Colonic mucosa (tissue), 1 donor: ENCODE results near the gene OTOS.

GRCh38 chr2:238905755-238906609 is 58.1 kb downstream of the TWIST2 start:
- PRO-cap = no peak

DNA sequence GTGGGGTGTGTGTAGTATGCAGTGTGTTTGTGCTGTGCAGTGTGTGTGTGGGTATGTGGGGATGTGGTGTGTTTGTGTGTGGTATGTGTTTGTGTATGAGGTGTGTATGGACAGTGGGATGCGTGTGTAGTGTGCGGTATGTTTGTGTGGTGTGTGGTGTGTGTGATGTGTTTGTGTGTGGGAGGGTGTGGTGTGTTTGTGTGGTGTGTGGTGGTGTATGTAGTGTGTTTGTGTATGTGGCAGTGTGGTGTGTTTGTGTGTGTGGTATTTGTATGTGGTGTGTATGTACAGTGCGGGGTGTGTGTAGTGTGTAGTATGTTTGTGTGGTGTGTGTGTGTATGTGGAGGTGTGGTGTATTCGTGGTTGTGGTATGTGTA is 60.8 kb downstream of the TWIST2 start:
- PRO-cap = no peak

- PRO-cap = no peak
Observed at GRCh38 chr2:239025150-239025954, 177.5 kb downstream of the TWIST2 start.

DNA sequence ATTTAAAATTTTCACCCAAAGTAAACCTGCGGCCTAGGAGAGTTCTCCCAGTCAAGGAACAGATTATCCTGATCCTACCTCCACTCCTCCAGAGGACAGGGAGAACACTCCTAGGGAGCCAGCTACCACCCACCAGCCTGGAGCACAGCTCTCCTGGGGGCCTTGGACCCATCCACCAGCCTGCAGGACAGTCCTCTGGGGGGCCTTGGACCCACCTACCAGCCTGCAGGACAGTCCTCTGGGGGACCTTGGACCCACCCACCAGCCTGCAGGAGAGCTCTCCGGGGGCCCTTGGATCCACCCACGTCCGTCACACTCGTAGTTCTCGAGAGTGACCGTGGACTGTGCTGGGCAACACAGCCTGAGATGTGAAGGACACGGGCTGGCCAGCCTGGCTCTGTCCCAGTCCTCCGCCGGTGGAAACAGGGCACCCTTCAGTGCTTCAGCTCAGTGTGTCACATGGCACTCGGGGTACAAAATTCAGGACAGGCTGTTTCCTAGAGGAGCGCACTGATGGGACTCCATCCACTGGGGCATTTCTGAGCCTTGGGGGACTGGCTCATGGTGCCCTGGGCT is 211.9 kb downstream of the TWIST2 start:
- PRO-cap = no peak

- PRO-cap = no peak
Observed at GRCh38 chr2:239066411-239066809, 218.5 kb downstream of the TWIST2 start.

GRCh38 chr2:239120507-239121124 is 272.7 kb downstream of the TWIST2 start:
- PRO-cap = no peak

DNA sequence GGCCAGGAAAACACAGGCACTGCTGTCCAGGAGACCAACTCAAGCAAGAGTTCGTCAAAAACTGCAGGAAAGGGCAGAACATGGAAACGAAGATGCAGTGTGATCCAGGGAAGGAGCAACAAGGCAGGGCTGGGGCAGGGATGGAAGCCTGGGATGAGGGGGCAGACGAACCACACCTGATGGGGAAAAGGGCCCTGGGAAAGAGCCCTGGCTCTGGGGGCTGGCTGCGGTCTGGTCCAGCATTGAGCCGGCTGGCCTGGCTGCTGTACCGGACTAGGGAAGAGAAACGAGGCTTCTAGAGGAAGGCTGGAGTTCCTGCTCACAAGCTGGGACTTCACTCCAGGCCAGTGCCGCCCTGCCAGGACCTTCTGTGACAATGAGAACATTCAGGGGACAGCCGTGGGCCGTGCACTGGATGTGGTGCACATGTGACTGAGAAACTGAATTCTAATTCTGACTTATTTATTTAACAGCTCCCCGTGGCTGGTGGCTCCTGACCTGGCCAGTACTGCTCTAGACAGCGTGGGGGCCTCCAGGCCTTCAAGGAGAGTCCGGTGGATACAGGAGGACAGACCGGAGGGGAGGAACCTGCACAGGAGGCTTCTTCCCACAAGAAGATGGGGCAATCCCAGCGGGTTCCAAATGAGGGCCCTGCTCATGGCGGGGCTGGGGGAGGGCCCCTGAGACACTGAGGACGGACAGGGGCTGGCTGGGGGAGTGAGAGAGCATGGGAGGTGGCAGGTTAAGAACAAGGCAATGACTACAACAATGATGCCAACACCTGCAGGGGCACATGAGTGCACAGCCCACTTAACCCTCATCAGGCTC is 269.2 kb downstream of the HDAC4 start:
- PRO-cap = no peak

- PRO-cap = no peak
Observed at GRCh38 chr2:239156776-239157775, 243.7 kb downstream of the HDAC4 start.

GRCh38 chr2:239221929-239222759 is 178.7 kb downstream of the HDAC4 start:
- PRO-cap = no peak

DNA sequence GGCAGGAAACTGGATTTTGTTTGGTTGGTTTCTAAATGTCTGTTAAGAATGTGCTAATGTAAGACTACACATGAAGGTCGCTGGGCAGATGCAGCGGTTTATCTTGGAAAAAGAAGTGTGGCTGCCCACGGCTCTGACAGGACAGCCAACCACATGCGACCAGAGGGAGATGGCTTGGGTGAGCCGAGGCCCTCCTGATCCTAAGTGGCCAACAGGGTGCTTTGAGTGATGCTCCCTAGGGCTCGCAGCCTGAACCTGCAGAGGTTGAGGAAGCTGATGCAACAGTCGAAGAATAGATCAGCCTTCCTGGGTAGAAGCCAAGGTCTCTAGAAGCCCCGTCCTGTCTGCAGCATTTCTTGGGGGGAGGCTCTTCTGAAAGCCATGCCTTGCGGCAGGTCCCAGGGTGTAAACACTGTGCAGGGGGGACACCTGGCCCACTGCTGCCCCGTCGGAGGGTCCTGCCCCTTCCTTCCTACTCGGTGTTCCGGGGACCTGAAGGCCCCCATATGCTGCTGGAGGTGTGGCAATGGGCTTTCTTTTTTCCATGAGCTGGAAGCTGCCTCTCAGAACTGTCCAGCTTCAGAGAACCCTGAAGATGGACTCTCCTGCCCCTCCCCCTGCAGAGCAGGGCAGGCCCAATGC is 136.3 kb downstream of the HDAC4 start:
- PRO-cap = no peak

- PRO-cap = bidirectional peak, plus-strand start at chr2:239381183, minus-strand start at chr2:239381037
Observed at GRCh38 chr2:239380726-239381342, 20.0 kb downstream of the HDAC4 start.

GRCh38 chr2:239381562-239382289 is 19.1 kb downstream of the HDAC4 start:
- PRO-cap = no peak

- PRO-cap = unidirectional peak, minus-strand start at chr2:239457958
Observed at GRCh38 chr2:239457697-239458249, 57.0 kb upstream of the HDAC4 start.

DNA sequence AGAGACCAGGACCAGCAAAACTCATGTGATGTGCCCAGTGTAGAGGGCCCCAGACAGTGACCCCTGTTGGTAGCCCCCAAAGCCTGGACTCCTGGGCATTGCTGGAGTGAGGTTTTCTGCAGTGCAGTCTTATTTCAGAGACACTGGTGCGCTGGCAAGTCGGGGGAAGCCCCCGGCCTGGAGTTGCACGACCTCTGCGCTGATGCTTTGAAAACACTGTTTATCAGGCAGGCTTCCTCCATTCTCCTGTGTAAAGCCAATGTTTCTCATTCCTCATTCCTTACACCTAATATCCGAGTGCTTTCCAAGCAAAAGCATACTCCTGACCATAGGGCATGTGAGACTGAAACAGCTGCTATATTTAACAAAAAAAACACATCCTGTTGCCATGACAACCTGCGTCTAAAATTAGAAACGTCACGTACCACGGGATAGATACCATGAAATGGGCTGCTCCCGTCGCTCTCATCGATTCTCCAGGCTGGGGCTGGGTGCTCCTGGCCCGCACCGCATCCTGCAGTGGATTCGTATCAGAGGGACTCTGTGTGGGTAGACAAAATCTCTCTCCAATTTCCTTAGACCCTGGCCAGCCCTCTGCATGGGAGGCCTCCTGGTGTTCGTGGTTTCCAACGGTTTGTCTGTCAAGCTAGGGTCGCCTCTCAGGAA is 268.4 kb downstream of the NDUFA10 start:
- PRO-cap = no peak

GRCh38 chr2:239953424-239954078 is 71.6 kb downstream of the NDUFA10 start:
- PRO-cap = no peak

GRCh38 chr2:239997958-239998417 is 27.2 kb downstream of the NDUFA10 start:
- PRO-cap = no peak

GRCh38 chr2:240140055-240140870 is at the start of gene OTOS:
Gene OTOS (minus strand): TSS chr2:240140658.
- PRO-cap = no peak

DNA sequence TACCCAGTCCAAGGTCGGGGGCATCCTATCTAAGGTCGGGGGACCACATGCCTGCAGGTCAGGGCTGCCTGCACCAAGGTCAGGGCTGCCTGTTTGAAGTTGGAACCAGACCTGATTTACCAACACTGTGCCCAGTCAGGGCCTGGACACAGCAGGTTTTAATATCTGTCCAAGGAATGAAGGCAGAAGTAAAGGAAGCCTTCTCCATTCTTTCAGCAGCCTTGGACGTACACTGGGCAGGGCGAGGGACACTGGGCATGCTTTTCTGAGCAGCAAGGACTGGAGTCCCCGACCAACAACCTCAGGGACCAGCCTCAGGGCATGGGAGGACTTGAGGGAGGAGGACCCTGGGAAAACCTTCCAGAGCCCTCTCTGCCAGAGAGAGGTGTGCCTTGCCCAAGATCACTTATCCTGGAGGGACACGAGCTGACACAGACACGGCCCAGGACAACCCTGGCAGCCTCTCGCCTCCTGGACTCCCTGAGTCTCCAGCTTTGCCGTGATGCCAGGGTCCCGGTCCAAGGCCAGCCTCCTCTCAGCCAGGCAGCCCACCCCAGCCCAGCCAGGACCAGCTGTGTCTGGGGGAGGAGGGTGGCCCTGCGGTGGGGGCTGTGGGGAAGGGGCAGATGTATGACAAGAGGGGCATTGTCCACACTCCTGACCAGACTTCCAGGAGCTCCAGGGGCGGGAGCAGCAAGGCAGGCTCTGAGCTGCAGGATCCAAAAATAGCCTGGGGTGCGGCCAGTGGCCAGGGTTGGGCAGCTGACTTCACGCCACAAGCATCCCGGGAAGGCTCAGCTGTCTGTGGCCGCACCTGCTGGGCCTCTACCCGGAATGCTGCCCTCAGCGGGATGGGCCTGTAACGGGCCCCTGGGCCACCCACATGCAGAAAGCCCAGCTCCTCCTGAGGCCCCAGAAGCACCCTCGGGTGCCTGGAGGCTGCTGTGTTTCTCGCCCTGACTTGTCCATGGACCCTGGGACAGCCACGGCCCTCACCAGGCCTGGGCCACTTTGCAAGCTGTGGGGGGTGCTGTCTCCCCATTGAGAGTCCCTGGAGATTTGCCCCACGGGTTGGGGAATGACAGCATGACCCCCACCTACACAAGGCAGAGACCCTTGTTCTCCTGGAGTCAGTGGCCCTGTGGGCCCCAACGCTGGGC is 65.6 kb upstream of the GPC1 start:
- PRO-cap = no peak

GRCh38 chr2:240436138-240436593 is 703 bp downstream of the GPC1 start:
- PRO-cap = no peak

DNA sequence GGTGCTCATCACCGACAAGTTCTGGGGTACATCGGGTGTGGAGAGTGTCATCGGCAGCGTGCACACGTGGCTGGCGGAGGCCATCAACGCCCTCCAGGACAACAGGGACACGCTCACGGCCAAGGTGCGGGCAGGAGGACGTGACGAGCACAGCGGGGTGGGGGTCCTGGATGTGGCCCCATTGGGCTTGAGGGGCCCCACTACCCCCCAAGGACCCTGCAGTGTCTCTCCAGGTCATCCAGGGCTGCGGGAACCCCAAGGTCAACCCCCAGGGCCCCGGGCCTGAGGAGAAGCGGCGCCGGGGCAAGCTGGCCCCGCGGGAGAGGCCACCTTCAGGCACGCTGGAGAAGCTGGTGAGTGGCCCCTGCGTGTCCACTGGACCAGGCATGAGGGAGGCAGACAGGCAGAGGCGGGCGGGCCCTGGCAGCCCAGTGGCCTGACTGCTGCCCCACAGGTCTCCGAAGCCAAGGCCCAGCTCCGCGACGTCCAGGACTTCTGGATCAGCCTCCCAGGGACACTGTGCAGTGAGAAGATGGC is 29.2 kb downstream of the GPC1 start:
- PRO-cap = no peak